Sternocleidomastoid (tissue), 1 donor: ENCODE measurements around the genes EIF5A2 and PLD1.

- PRO-cap = bidirectional peak, plus-strand start at chr3:169772222, minus-strand start at chr3:169771908
These were observed 1.3 kb upstream of the MYNN start for GRCh38 chr3:169771732-169772558.

DNA sequence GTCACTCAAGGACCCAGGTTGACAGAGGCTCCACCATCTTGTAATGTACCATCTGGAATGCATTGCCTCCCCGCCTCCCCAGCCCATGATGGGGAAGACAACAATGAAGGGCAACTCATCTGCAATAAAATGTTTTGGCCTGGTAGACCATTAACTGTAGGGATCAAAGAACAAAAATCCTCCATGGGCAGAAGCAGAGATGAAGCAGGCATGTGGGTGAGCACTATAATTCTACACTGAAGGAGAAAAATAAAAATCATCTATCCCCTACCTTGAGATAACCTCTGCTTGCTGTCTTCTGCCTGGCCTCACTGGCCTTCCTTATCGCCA lies 37.7 kb downstream of the GPR160 start:
- PRO-cap = no peak

- PRO-cap = no peak
These were observed 27.7 kb upstream of the CLDN11 start for GRCh38 chr3:170390987-170391360.

- PRO-cap = unidirectional peak, minus-strand start at chr3:170420405
These were observed 1.8 kb downstream of the CLDN11 start for GRCh38 chr3:170420309-170421016.

DNA sequence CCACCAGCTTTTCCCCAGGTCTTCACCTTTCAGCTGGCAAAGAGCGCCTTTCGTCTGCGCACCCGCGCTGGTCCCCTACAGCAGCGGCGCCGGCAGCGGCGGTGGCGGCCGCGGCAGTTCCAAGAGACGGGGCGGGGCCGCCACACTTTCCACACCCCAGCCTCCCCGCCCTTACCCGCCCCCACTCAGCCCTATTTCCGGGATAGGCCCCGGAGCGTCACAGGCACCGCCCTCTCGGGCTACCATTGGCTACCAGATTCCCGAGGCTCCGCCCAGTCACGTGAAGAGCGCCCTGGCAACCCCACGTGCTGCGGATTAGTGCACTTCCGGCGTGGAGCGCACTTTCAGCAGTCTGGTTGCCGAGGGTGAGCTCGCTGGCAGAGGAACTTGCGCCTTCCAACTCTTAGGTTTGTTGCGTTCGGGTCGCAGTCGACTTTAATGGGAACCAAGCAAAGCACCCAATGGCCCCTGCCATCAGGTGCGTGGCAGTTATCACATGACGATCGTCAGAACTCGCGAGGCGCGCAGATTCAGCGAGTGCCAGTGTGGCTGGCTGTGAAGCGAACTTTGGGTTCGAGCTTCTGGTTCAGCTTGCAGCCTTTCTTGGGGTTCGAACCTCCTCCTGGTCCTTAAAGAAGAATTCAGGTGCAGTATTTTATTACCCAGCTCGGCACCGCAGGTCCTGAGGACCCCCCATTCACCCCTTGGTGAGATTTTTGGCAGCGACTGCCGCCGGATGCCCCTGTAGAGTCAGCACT lies at the start of gene EIF5A2:
Gene EIF5A2 (minus strand): TSS at position 121 of the 758 bp plus-strand sequence.
- PRO-cap = bidirectional peak, plus-strand start at position 350 of the sequence, minus-strand start at position 121 of the sequence

DNA sequence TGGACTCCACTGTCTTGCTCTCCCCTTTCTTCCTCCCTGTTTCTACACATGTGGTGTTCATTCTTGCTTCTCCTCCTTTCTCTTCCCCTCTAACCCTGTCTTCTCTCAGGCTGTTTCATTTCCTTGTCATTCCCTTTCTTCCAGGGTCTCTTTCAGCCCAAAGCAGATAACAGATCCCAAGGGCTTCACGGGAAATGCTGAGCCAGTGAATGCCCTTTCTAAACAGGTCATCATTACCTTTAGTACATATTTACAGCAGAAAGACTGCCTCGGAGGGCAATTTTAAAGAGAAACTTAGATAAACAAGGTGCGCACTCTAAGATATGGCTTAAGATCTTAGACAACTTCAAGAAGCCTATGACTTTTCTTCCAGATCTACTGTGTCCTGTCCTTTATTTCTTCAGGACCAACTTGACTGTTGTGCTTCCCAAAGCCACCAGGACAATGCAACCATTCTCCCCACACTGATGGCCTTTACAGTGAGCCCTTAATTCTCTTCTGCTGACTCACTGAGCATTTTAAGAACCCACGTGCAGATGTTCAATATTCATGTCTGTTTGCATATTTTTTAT lies 103.1 kb upstream of the SLC2A2 start:
- PRO-cap = no peak

DNA sequence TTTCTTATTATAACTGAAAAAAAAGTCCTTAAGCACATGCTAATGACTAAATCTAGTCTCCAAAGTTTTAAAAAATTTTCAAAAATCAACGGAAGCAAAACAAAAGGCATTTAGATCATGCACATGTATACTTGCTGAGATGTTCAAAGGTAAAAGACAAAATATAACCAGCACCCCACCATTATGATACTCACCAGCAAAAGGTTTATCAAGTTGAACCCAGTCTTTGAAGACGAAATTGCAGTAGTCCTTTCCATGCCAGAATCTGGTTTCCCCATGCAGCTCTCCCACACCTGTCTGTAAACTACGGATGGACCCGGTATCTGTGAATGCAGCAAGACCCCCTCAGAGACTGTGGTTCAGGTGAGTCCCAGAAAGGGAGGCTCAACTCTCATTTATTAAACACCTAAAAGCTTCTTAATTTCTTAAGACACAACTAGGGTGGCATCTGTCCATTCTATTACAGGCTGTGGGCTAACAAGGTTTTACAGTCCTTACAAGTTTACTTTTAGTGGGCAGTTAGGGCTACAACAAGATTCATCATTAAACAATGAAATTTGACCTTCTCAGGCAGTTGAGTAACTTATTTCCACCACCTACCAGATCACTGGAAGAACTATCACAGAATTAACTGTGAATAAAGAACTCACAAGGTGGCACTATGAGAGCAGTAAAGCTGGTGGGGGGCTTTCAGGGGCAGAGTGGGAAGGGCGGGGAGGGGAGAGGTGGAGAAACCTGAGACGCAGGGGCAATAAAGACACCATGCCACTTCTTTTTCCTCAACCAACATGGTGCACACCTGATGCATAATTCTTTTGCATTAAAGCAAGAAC lies 132.7 kb downstream of the PLD1 start:
- PRO-cap = no peak

DNA sequence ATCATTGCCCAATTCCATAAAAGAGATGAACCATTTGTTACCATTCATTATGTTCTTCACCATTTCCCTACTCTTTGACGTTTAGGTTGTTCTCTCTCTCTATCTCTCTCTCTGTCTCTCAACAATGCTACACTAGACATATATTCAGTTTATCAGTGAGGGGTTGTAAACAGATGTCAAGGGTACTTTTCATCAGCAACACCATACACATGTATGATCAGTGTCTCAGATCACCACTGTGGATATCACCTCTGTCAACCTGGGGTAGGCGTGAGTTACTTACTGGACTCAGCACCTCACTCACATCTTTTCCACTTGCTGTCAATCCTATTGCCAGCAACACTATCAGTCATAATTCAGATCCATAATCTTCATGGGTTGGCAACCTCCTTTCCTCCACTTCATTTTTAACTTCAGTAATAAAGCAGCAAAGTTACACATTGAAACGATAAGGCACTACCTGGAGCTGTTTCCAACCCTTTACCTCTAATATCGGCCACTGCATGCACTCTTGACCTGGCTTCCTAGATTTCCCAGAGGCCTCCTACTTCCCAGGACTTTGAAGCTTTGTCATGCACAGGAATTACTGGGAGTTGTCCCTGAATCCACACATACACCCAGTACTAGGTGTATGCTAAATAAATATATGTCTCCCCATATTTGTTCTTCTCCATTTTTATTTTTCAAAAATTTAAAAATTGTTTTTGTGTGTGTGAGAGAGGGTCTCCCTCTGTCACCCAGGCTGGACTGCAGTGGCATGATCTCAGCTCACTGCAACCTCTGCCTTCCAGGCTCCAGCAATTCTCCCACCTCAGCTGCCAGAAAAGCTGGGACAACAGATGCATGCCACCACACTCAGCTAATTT lies 126.2 kb downstream of the PLD1 start:
- PRO-cap = no peak

- PRO-cap = bidirectional peak, plus-strand start at chr3:171810309, minus-strand start at chr3:171810159; bidirectional peak, plus-strand start at chr3:171810593, minus-strand start at chr3:171810473
These were observed at the start of gene PLD1 for GRCh38 chr3:171809824-171810905. PLD1 (minus strand) TSS chr3:171810483.

GRCh38 chr3:172061506-172062318 lies 22.3 kb downstream of the FNDC3B start:
- PRO-cap = no peak

DNA sequence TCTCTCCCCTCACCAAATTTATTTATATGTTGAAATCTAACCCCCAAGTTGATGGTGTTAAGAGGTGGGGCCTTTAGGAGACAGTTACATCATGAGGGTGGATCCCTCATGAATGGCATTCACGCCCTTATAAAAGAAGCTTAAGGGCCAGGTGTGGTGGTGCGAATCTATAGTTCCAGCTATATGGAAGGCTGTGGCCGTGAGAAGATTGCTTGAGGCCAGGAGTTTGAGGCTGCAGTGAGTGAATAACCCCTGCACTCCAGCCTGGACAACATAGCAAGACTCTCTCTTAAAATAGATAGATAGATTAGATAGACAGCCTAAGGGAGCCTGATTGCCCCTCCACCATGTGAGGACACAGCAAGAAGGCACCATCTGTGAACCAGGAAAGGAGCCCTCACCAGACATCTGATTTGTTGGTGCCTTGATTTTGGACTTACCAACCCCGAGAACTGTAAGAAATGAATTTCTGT lies 24.5 kb downstream of the FNDC3B start:
- PRO-cap = no peak

- PRO-cap = no peak
These were observed 46.3 kb downstream of the FNDC3B start for GRCh38 chr3:172085717-172086095.

DNA sequence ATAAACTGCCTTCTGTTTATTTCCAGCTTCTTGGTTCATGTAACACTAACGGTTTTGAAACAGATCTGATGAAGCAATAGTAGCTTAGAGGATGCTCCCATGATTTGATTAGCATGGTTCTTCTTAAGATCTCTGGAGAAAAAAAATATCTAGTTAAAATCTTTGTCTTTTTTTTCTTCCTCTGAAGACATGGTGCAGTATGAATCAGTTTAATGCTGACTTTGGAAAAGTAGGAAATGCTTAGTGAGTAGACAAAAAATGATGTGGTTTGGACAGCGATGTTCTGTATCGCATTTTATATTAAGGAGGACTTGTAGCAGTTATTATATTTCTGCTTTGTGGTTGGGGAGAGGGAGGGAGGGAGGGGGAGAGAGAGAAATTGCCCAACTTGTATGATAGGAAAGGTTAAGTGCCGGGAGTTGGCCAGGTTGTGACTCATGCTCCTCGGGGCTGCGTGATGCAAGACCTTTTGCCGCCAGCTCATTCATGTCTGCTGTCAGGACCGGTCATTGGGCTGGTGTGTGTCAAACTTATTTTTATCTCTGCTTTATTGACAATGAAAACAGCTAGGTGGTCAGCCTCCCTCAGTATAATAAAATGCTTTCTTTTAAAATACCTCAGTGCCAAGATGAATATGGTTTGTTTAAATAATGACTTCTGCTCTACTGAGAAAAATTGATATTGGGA lies 90.4 kb downstream of the FNDC3B start:
- PRO-cap = no peak

DNA sequence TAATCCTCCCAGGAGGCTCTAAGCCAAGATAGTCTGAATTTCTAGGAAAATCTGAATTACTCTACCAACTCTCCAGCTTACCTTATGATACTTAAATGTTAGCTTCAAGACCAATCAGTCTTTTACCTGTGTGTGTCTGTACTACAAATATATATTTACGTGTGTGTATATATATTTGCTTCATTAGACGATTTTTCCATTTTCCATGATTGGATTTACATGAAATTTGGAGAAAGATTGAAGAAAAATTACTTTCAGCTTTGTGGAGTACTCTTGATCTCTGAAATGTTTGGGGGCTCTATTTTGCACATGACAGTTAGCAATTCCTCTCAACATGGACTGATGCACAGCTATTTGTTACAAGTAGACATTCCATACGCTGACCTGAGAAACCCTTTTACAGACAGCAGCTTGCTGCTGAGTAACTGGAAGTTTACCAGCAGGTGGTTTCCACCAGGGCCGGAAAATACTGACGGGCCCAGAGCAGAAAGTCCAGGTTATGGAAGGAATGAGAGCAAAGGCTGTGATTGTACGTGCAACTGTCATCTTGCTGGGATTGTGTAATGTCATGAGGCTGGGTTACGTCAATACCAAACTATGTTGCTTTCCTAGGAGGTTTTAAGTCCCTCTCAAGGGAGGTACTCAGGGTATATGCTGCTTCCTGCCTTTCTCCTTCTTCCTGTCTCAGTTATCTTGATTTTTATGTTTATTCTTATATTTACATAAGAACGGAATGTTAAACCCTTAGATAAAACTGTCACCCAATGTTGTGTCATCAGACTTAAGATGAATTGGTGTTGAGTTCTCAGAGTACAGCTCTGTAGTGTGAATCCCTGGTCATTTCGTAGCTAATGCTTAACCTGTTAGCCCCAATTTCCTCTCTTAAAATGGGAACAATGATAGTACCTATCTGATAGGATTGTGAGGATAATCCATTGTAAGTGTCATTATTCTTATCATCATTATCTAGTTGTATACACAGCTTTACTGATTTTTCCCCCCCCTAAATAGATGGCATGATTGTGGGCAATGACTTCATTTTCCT lies 101.1 kb downstream of the FNDC3B start:
- PRO-cap = no peak

DNA sequence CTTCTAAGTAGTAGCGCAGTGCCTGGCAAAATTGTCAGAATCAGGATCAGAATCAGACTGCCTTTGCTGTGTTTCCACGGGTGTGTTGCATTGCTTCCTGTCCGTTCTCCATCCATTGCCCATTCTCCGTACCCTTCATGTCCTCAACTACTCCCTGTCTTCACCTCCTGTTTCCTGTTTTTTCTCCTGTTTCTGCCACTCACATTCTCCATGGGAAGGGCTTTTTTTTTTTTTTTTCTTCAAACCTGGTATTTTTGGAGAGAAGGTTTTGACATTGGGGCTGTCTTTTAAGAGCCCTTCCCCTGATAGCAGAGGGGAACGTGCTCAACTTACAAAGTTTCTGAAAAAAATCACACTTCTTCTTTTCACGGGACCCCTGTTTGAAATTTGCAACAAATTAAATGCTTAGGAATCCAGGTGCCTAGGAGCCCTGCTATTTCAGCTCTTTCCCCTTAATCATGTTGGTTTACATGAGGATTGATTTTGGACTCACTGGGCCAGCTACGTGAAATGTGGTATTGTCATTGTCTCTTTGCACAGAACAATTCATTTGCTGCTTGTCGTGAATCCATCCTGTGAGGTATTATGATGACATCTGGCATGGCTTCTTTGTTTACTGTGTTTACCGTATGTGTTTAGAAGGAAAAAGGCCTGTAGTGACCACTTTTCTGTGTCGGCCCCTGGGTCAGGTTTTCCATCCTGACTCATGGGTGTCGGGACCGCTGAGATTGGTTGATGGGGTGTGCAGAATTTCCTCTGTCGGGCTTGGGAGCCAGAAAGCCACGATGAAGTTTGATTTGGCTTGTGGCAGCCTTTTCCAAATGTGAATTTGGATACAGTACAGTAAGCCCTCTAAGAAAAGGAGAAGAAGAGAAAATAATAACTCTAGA lies 113.2 kb downstream of the FNDC3B start:
- PRO-cap = no peak

GRCh38 chr3:172203813-172204494 lies 164.6 kb downstream of the FNDC3B start:
- PRO-cap = no peak

DNA sequence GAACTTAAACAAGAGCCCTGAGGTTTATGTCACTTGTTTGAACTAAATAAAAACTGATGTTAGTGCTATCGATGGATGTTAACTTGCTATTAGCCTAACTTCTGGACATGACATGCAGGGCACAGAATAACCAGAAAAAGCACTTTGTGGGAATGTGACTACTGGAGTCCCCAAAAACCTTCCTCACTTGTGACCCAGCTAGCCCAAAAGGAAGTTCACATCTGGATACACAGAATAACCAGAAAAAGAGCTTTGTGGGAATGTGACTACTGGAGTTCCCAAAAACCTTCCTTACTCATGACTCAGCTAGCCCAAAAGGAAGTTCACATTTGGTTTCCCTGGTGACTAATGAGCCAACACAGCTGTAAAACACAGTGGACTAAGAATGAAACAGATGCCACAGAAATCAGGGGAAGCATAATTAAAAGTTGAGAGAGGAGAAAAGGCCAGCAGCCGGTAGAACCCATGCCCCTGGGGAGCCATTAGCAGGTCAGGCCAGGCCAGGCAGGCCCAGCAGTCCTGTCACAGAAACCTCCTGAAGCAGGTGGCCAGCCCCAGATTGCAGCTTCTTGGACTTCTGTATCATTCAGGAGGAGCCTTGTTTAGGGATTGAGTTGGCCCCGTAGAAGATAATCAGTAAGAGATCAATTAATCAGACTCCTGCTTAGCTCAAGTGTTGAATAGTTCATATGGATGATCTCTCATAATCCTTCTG lies 130.3 kb downstream of the GHSR start:
- PRO-cap = no peak

- PRO-cap = no peak
These were observed 85.8 kb downstream of the GHSR start for GRCh38 chr3:172362411-172362862.

DNA sequence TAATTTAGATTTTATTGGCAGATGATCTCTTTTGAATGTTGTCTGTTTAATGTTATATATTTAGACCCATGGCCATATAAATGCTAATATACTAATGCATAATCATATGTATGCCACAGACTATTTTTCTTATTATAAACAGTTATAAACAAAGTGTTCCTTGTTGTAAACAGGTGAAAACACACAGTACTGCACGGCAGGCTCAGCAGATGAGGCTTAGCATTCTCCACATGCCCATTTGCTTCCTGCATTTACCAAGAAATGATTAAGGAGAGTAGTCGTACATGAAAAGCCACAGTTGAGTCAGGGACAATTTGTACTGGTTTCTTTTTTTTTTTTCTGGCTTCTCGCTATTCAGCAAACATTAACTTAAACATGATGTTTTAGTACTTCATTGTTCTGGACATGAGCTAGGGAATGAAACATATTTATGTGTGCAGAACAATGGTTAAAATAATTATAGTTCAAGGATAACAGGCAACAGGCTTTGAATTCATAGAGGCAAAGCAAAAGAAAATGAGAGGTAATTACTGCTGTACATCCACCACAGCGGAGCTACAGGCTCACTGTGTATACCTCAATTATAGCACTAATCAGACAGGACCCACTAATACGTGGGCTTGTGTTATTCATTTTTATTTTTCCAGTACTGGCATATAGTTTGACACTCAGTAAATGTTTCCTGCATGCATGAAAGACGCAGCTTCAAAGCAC lies 63.4 kb downstream of the GHSR start:
- PRO-cap = no peak

- PRO-cap = no peak
These were observed 13.3 kb upstream of the TNFSF10 start for GRCh38 chr3:172536332-172537033.